Left ventricle myocardium (tissue), 1 donor: ENCODE measurements around a stretch of chr5.

DNA sequence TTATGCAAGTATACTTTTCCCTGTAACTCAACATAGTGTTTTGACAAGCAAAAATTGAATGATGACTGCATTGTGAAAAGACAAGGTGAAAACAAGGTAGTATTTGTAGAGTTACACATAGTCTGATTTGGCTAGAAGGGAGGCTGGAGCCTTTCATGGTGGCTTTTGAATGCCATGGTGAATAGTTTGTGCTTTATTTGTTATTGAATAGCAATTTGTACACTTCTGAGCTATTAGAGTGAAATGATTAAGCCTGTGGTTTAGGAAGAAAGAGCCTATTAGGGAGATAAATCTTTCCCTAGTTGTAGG lies 53.0 kb downstream of the RASA1 start:
- PRO-cap, result no peak

DNA sequence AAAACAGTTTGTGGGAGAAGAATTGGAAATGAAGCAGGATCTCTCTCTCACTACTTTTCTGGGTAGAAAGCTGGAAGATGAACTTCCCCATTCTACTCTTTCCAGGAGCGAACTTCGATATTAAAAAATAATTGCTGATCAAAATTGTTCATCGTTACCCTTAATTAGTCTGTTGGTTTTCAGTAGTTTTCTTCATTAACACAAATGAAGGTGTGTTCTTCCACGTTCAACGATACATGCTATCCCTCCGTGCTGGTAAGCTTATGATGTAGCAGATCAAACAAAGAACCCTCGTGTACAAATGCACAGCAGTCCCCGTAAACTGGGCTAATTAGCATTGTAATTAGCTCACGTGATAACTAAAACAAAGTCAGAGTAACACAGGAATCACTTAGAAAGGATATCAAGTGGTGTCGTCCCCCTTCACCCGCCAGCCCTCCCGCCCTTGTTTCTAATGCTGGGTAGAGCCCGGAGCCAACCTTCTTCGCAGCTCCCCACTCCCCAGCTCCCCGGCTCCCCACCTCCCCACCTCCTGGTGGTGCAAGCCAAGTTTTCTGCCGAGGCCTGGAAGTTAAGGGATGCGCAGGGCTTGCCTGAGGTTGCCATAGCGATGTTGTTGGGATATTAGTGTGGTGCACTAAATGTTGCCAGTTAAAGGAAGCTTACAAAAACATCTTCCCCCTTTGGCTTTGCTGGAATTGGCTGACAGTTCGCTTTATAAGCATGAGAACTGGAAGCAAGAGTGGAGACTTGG lies 357.8 kb upstream of the CCNH start:
- PRO-cap, result no peak

DNA sequence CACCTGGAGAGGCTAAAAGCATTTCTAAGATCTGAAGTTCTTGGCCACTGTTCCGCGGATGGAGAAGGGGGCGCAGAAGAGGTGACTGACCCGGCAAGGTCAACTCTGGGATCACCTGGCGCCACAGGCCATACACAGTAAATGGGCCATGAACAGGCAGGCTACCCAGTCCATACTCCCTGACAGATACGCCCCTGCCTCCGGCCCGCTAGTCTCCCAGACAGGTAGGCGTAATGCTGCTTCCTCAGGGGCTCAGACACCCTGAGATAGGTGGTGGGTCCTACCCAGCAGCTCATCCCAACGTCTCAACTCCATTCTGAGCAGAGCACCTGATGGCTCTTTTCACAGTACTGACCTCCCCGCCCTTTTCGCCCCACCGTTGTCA lies 342 bp downstream of the TMEM161B start:
- PRO-cap, result no peak

DNA sequence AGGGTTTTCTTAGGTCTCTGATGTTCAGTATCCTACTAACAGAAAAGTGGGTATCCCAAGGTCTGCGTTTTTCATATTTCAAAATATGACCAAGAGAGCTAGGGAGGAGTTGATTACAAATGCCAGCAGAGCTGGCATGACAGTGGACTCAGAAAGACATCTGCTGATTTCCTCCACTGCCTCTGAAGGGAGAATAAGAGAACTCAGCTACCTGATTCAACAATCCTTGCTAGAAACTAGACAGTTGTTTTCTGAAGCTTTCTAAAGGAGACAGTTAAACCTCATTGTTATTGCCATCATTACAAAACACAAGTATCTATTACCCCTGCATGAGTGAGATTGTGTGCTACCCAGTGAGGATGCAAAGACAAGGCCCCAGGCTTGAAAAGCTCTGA lies 150.4 kb downstream of the MEF2C start:
- PRO-cap, result no peak

DNA sequence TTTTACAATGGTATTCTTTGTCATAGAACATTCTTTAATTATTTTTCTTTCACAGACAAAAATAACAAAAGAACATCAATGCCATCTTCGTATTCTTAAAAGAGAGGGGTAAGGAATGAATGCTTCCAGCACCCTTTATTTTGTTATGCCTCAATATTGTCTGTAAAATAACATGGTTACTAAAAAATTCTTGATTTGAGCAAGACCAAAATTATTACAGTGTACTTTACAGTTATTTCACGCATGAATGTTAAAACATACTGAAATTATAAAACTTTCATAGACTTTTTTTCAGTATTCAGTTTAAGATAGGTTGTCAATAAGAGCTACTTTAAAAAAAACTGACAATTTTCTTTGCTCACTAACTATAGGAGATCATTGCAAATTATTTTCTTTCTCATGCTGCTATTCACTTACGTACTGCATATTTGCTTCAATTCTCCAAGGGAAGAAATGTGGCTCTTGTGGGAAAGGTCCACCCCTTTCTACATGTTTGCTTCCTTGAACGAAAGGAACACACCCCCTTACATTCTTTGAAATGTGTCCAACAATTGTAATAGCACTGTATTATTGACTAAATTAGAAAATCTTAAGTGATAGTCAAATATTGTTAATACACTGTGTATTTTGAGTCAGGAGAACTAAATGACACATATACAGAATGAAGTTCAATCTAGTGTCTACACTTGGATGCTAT lies 5.3 kb downstream of the MEF2C start:
- PRO-cap, result no peak

GRCh38 chr5:89302810-89303412 lies 419.9 kb upstream of the MEF2C start:
- PRO-cap, result no peak

DNA sequence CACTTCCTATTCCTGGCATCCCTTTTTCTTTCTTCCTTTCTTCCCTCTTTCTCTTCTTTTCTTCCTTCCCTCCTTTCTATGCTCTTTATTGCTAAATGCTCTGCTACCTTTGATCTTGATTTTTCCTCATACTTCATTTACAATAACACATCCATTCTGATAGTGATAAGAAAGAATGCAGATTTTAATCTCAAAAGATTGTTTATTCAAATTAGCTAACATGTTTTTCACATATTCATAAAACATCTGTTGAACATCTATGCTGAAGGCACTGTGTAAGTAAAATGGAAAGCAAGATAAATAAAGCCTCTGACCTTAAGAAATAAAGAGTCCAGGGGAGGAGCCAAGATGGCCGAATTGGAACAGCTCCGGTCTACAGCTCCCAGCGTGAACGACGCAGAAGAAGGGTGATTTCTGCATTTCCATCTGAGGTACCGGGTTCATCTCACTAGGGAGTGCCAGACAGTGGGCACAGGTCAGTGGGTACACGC lies 336.6 kb downstream of the CETN3 start:
- PRO-cap, result no peak

- PRO-cap, result no peak
Measured at GRCh38 chr5:90524854-90525431, 4.4 kb downstream of the LYSMD3 start.

DNA sequence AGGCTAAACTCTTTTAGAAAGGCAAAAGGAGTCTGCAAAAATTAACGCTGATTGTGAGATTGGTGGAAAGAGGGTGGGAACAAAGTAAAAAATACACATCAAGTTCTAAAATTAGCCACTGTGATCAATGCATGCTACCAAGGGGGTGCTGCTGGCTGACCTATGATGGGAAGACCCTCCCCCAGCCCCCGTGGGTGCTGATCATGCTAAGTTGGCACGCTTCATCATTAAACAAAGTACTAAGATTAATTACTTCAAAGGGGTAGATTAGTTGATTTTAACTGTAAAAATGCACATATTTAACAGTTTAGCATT lies 356.9 kb downstream of the ADGRV1 start:
- PRO-cap, result no peak

DNA sequence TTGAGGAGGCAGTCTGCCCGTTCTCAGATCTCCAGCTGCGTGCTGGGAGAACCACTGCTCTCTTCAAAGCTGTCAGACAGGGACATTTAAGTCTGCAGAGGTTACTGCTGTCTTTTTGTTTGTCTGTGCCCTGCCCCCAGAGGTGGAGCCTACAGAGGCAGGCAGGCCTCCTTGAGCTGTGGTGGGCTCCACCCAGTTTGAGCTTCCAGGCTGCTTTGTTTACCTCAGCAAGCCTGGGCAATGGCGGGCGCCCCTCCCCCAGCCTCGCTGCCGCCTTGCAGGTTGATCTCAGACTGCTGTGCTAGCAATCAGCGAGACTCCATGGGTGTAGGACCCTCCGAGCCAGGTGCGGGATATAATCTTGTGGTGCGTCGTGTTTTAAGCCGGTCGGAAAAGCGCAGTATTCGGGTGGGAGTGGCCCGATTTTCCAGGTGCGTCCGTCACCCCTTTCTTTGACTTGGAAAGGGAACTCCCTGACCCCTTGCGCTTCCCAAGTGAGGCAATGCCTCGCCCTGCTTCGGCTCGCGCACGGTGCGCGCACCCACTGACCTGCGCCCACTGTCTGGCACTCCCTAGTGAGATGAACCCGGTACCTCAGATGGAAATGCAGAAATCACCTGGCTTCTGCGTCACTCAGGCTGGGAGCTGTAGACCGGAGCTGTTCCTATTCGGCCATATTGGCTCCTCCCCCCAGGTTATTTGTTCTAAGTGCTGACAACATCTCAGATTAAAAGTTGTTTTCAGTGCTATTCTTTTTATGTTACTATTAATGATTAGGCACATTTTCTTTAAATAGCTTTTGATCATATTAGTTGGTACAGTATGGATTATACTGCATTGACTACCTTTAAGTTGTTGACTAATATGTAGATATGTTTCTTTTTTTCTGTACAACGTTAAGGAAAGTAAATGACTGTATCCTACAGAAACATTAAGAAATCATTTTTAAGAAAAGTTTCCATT lies 370.7 kb downstream of the ADGRV1 start:
- PRO-cap, result no peak

- PRO-cap, result no peak
Measured at GRCh38 chr5:91006673-91007206, 376.4 kb downstream of the ARRDC3 start.

- PRO-cap, result no peak
Measured at GRCh38 chr5:91114297-91115079, 268.6 kb downstream of the ARRDC3 start.

DNA sequence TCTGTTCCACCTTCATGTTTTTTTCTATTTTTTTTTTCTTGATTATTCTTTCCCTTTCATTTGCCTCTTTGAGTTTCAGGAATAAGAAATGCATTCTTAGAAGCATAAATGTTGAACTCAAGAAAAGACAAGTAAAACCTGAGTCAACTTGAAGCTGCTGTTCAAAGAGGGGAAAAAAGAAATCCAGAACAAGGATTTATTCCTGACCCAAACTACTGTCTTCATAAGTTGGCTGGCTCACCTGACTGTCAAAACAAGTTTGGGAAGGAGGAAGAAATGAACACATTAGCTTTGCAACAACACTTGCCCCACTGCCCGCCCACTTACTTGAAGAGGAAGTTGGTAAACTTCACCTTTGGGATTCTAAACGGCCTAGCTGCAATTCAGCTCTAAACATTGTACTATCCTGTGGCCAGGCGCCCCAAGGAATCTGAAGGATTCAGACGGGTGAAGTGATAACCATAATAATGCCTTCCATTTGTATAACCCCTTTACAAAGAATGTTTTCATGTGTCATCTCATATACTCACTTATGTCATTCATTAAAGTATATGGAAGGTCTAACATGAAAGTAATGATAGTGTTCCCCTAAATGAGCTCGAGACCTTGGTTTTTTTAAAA lies 199.4 kb downstream of the ARRDC3 start:
- PRO-cap, result no peak

- PRO-cap, result no peak
Measured at GRCh38 chr5:91301313-91301996, 81.7 kb downstream of the ARRDC3 start.

DNA sequence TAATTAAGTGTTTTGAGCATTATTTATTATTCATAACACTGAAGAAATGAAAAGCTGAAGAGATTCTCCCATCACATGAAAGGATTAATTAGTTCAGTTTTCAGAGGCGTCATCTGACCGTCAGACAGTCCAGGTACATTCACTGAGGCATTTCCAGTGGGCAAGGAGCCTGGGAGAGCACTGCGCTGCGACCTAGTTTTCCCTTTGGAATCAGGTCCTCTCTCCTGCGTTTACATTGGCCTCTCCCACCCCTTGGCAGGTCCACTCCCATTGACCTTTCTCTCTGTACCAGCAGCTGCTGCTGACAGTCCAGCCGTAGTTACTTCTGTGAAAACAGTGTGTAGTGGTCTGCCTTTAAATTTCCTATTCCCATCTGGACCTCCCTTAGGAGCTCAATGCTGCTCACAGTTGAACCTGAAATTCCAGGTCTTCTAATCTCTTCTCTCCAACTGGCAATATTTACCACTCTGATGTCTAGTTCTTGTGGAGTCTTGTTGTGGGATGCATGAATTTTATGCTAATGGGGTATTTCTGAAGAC lies 25.8 kb downstream of the ARRDC3 start:
- PRO-cap, result no peak

DNA sequence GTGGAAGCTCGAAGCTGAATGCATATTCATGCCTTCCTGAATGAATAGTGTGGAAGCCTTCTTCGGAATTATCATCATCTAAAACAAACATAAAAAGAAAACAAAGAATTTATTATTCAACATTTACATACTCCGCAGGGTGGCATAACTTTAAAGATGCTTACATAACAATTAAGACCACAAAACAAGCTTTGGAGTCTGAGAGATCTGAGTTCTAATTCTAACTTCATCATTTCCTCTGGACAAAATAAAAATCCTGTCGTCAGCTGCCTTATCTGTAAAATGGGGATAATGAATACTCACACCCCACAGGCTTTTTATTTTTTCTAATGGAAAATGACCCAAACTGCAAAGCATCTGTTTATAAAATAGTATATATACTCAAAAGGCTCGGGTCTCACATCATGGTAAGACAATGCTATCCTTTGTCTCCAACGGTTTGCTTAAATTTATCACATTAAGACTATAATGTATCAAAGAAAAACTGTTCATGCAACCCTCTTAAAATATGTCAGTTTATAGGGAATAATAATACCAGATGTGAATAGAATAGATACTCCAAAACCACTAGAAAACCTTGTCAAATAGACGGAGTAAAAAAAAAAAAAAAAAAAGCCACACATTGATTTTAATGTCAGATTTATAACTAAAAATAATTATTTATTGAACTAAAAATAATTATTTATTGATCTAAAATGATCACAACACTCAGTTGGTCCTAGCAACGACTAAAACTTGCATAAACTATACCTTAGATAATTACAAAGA lies 4.2 kb downstream of the ARRDC3 start:
- PRO-cap, result no peak

- PRO-cap, result no peak
Measured at GRCh38 chr5:93240409-93240931, 342.6 kb upstream of the NR2F1 start.

GRCh38 chr5:93622247-93622917 lies 39.4 kb downstream of the NR2F1 start:
- PRO-cap, result no peak

DNA sequence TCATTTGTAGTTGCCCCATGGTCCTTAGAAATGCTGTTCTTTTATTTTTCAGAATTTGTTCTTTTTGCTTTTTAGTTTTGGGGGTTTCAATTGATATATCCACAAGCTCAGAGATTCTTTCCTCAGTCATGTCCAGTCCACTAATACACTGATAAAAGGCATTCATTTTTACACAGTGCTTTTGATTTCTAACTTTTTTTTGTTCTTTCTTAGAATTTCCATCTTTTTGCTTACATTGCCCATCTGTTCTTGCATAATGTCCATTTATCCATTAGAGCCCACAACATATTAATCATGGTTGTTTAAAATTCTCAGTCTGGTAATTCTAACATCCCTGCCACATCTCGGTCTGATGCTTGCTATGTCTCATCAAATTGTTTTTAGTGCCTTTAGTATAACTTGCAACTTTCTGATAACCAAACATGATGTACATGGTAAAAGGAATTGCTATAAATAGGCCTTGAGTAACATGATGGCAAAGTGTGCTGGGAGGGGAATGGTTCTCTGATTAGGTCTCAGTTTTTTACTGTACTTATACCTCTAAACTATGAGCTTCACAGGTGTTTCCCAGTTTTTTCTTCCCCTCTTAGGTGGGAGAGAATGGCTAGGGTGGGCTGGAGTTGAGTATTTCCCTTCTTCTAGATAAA lies 109.9 kb downstream of the FAM172A start:
- PRO-cap, result no peak

DNA sequence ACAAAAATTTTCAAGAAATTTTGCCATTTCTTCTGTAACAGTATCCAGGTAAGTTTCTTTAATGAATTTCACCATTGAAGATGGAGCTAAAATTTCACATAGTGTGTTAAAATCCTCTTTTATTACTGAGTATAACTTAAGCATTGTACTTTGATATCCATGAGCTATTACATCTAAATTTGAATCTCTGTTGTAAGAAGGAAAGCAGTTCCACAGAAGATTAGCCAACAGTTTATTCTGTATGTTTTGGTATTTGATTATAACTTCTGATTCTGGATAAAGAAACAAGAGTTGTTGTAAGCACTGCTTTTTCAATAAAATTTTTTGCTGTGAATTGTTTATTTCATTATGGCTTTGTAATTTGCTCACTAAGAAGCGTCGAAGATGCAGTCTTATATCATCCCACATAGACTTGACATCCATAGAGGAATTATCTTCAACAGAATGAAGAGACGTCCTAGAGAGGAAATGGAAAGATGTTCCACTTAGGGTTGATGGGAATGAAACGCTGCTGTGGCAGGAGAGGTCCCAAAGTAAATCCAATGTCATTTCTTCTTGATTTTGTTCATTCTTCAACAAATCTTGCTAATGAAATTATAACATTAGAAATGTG lies 98.0 kb downstream of the KIAA0825 start:
- PRO-cap, result no peak